ENCODE measurements around the genes GTF2H2 and MAP1B.

GRCh38 chr5:69443921-69444649 is 29.2 kb downstream of the MARVELD2 start:
- PRO-cap = no peak
- RAMPAGE, long total RNA, 3 experiments = no peak in any of the 3 experiments

GRCh38 chr5:69502276-69503091 is 9.9 kb downstream of the OCLN start:
- PRO-cap = no peak
- RAMPAGE, long total RNA, 3 experiments = no peak in any of the 3 experiments

- PRO-cap = no peak
- RAMPAGE, long total RNA, 3 experiments = no peak in any of the 3 experiments
These were observed 32.7 kb upstream of the GTF2H2C start for GRCh38 chr5:69527153-69527852.

DNA sequence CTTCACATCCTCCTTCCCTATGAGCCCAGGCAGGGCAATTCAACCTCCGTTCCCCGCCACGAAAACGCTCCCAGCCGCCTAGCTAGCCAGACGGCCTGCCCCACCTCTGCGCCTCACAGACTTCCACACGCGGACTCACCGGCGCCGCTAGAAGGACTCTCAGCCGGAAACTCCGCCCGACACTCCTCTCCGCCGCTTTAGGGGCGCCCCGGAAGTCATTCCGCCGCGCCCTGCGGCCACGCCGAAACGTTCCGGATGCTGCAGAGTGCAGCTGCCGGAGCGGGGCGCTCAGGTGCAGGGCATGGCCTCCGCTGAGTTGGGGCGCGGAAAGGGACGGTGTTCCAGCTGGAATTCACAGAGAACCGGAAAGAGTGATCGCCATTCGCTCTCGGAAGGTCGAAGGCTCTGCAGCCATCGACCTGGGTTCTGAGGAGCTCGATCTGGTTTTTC is at the start of gene GTF2H2:
Gene GTF2H2, minus strand, starts transcription at position 161 of the 450 bp plus-strand sequence.
- PRO-cap = no peak
- RAMPAGE, long total RNA, 3 experiments = no peak in any of the 3 experiments

DNA sequence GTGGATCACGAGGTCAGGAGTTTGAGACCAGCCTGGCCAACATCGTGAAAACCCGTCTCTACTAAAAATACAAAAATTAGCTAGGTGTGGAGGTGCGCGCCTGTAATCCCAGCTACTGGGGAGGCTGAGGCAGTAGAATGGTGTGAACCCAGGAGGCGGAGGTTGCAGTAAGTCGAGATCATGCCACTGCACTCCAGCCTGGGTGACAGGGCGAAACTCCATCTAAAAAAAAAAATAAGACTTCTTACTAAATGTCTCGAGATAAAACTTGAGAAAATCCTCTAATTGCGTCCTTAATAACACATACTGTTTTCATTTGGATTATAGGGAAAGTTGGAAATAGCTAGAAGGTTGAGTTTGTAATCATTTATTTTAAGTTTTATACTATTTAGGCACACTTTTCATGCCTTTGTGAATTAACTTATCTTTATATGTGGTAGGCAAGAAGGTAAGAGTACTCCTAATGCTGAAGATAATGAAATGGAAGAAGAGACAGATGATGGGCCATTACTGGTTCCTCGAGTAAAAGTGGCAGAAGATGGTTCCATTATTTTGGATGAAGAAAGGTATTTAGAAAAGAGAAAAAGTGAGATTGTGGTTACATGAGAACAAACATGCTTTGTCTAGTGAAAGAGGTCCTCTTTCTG is 10.3 kb downstream of the BDP1 start:
- PRO-cap = no peak
- RAMPAGE, long total RNA, 3 experiments = no peak in any of the 3 experiments

DNA sequence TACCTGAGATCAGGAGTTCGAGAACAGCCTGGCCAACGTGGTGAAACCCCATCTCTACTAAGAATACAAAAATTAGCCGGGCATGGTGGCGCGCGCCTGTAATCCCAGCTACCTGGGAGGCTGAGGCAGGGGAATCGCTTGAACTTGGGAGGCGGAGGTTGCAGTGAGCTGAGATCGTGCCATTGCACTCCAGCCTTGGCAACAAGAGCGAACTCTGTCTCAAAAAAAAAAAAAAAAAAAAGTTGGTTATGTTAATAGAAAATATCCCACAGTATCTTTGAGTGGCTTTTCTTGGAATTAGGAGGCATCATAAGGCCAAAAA is 869 bp downstream of the MCCC2 start:
- PRO-cap = no peak
- RAMPAGE, long total RNA, 3 experiments = no peak in any of the 3 experiments

DNA sequence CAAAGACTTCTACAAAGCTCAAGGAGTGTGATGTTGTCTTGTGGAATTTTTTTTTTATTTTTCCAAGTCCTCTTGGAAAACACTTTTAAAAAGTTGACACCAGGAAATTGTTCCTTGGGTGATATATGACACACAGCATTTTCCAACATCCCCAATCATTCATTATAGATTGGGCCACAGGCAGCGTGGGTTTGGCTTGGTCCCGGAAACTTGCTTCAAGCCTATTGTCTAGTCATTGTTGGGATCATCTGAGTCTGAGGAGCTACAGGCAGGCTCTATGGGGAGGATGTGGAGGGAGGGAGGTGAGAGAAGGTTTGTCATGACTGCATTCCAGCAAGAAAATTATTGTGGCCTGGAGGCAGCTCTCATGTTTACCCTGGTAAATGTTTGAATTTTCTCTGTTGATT is 30.5 kb downstream of the CARTPT start:
- PRO-cap = no peak
- RAMPAGE, long total RNA, 3 experiments = no peak in any of the 3 experiments

GRCh38 chr5:72106729-72107895 is at the start of gene MAP1B:
MAP1B (plus strand) TSS chr5:72107475.
- PRO-cap = unidirectional peak, plus-strand start at chr5:72107199; bidirectional peak, plus-strand start at chr5:72107336, minus-strand start at chr5:72107374
- RAMPAGE, long total RNA, 3 experiments = start-site peak on the plus strand in 3 of 3 experiments, at chr5:72107238-72107485 at its widest, 68 to 1,816 reads per replicate

DNA sequence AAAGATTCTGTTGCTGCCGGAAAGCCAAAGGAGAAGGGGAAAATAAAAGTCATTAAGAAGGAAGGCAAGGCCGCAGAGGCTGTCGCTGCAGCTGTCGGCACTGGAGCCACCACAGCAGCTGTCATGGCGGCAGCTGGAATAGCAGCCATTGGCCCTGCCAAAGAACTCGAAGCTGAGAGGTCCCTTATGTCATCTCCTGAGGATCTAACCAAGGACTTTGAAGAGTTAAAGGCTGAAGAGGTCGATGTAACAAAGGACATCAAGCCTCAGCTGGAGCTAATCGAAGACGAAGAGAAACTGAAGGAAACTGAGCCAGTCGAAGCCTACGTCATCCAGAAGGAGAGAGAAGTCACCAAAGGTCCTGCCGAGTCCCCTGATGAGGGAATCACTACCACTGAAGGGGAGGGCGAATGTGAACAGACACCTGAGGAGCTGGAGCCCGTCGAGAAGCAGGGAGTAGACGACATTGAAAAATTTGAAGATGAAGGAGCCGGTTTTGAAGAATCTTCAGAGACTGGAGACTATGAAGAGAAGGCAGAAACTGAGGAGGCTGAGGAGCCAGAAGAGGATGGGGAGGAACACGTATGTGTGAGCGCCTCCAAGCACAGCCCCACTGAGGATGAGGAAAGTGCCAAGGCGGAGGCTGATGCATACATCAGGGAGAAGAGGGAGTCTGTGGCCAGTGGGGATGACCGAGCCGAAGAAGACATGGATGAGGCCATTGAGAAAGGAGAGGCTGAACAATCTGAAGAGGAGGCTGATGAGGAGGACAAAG is 88.6 kb downstream of the MAP1B start:
- PRO-cap = no peak
- RAMPAGE, long total RNA, 3 experiments = start-site peak on the plus strand in 2 of 3 experiments, centred at positions 192 to 511 of the sequence, 43 to 200 reads per replicate

GRCh38 chr5:72244658-72245140 is 75.3 kb downstream of the MRPS27 start:
- PRO-cap = no peak
- RAMPAGE, long total RNA, 3 experiments = start-site peak on the minus strand in 1 of 3 experiments, at chr5:72244949-72244999 at its widest, 5 reads per replicate

DNA sequence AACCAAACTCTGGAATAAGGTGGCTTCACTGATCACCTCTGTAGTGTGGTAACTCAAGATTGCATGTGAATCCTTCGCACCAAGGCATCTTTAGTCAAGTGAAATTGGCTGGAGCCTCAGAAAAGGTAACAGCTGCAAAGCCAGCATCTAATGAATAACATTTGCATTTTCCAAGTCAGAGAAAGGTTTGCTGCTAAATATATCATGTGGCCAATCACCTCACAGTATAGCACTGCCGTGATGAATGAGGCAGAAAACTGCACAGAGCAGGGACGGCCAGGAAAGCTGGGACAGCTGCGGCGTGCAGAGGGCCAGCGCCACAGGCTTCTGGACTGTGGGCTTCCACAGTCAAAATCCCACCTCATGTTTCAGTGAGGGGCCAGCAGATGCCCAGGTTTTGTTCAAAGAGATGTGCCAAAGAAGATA is 18.5 kb downstream of the MRPS27 start:
- PRO-cap = no peak
- RAMPAGE, long total RNA, 3 experiments = no peak in any of the 3 experiments

- PRO-cap = no peak
- RAMPAGE, long total RNA, 3 experiments = no peak in any of the 3 experiments
These were observed 53.0 kb downstream of the FCHO2 start for GRCh38 chr5:73008794-73009233.

GRCh38 chr5:73118143-73119088 is 2.0 kb upstream of the TMEM171 start:
- PRO-cap = no peak
- RAMPAGE, long total RNA, 3 experiments = no peak in any of the 3 experiments

GRCh38 chr5:73182145-73182695 is 9.2 kb downstream of the TMEM174 start:
- PRO-cap = no peak
- RAMPAGE, long total RNA, 3 experiments = no peak in any of the 3 experiments

GRCh38 chr5:73499174-73499649 is 970 bp downstream of the BTF3 start:
- PRO-cap = no peak
- RAMPAGE, long total RNA, 3 experiments = no peak in any of the 3 experiments

DNA sequence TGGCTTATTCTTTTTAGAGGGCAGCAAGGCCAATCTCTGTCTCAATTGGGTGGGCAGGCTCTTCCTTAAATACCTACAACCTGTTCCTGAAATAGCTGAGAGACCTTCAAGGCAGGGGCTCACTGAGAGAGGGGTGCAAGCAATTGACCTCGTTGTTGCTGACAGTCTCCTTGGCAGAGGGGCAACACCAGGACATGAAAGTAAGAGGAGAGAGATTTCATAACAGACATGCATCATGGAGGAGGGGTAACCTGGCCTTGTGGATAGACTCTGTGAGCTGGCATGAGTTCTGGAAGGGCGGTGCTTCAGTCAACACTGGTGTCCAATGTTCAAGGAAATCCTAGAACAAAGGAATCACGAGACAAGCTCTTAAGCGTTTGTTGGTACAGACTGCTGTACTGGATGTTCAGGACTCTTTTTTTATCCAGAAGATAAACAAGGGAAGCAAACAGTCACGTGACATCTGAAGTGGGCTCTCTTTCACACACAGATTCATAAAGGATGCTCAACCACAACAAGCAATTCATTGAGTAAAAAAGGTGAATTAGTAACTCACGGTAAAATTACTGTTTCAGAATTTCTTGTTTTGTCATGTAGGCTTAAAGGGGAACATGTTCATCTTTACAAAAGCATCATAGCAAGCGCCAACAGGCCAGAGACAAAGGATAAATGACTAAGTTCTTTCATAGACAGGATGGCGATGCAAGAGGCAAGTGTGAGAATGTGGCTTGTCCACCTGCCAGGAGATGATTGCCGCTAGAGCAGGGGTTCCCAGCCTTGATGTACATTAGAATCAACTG is 20.8 kb downstream of the ANKRA2 start:
- PRO-cap = no peak
- RAMPAGE, long total RNA, 3 experiments = no peak in any of the 3 experiments

- PRO-cap = bidirectional peak, plus-strand start at chr5:73728734, minus-strand start at chr5:73728628
- RAMPAGE, long total RNA, 3 experiments = no peak in any of the 3 experiments
These were observed 102.5 kb downstream of the ARHGEF28 start for GRCh38 chr5:73728454-73728987.

DNA sequence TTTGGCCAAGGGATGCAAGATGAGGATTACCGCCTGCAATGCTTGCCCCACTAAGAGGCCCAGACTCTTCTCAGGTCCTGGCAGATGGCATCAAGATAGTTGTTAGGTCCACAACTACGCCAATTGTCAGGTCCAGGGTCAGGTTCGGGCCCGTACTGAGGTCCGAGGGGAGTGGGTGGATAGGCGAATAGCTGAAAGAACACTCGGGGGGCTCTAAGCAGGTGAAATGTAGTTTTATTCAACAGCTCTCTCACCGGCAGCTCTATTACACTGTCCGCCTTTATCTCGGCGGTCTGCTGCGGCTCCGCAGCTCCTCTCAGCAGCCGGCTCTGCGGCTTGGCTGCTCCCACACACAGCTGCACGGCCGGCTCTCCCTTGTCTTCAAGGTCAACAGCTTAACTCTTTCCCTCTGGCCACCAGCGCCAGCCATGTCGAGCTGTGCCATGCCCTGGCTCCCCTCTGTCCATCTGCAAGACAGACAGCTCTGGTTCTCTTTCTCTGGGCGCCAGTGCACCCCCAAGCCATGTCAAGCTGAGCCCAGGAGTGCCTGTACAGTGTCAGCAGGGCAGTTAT is 24.1 kb downstream of the ENC1 start:
- PRO-cap = no peak
- RAMPAGE, long total RNA, 3 experiments = no peak in any of the 3 experiments

- PRO-cap = no peak
- RAMPAGE, long total RNA, 3 experiments = no peak in any of the 3 experiments
These were observed 10.1 kb downstream of the ENC1 start for GRCh38 chr5:74630374-74630967.

DNA sequence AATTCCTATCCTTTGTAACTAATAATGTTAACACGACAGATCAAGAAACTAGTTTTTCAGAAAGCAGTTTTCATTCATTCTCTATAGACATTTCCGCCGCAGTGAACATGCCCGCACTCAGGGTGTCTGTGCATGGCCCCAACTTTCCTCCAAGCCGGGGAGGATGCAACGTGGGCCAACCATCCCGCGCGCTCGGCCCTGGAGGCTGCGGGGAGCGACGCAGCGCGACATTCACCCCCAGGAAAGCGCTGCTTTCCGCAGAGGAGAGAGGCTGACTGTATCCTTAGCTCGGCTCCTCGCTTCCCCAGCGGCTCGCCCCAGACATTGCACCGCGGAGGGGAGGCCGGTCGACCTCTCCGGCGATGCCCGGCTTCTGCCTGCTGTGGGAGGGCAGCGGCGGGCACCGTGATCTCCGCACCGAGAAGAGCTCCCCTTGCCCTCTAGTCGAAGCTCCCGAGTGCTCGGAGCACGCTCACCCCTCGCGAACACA is 737 bp downstream of the ENC1 start:
- PRO-cap = no peak
- RAMPAGE, long total RNA, 3 experiments = no peak in any of the 3 experiments

Data from tibial nerve (tissue), 3 donors.